ENCODE data around the gene ASB13.

DNA sequence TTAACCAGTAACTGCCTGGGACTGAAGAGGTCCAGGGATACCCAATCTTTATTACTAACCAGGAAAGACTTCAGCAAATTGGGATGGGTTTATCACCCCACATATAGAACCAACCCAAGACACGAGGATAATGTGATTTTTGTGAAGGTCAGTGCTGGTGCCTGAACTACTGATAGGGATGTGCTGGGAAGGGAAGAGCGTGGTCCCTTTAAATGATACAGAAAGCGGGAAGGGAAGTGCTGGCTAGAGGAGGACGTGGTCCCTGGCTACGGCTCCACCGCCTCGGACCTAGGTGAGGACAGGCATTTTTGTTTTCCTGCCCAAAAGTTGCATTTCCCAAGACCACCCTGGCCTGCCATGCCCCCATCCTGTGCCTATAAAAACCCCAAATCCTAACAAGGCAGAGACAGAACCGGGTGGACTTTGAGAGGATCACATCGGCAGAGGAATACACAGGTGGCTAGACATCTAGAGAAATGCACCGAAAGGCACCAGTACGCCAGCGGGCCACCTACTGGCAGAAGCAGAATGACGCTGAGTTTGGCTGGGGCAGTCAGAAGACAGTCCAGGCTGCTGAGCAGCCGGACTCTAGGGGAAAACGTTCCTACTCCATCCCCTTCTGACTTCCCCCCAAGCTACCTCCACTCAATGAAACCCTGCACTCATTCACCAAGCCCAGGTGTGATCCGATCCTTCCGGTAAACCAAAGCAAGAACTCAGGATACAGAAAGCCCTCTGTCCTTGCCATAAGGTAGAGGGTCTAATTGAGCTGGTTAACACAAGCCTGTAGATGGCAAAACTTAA lies 2.7 kb downstream of the AKR1C4 start:
- PRO-cap: no peak

DNA sequence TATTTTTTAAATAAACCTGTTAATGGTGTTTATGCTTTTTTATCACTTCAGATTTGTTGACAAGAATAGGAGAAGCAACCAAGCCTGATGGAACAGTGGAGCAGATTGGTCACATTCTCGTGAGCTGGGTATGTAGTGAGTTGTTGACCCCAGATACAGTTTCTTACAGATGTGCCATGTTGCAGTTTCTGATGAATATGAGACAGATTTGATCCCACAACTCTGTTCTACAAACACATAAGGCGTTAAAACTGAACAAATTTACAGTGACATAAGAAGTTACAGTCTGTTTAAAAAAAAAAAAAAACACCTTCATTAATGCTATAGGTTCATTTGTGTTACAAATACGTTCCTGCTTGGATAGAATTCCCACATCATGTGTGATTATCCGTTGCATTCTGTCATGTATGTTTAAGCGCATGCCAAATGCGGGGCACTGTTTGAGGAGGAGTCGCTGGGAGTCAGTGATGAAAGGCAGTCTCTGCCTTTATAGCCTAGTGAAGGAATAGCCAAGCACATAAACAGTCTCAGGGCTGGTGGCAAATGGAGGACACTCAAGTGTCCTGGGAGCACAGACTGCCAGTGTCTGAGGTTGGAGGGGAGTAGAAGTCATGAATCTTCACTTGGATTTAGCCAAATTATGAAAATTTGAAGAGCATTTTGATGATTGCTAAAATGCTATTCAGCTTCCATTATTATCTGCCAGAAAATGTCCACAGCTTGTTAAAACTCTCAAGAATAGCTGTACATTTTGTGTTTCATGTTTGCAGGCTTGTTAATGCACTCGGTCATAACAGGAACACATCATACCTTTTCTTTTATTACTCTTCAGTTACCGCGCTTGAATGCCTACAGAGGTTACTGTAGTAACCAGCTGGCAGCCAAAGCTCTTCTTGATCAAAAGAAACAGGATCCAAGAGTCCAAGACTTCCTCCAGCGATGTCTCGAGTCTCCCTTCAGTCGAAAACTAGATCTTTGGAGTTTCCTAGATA lies 41.4 kb downstream of the NET1 start:
- PRO-cap: no peak

DNA sequence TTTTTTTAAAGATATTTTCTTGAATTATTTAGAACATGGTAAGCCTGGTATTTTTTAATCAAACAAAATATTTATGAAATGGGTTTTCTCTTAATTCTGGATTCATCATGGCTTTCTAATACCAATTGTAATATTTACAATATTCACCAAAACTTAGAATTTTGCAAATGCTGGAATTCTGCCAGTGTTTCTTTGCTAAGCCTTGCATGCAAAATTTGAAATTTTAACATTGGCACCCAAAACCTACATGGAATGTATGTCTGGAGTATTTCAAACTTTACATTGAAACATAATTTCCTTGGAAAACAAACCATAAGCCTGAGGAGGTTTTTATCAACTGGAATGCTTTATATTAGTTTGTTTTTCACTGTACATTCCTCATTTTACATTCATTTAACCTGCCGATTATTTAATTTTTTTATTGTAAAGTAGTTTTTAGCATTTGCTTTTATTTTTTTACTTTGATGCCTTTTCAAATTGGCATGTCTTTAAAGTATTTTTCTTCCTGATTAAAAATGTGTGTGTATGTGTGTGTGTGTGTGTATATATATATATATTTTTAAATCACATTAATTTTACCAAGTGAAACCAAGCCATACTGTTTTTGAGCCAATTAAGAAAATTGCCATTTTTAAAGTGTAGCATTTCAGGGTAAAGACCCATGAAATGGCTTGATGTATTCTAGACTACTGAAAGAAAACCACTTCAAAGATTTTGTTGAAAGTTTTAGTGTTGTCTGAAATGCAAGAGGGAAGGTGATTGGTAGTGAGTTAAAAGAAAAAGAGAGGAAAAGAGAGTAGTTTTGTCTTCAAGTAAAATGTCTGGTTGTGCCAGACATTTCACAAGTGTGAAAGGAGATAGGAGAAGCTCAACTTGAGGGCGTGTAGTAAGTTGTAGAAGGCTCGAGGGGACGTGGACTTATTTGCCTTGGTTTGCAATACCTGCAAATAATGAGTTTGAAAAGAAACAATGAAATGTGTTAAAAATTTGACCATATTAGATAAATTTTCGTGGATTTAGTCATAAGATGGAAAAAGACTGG lies 41.9 kb downstream of the CALML5 start:
- PRO-cap: no peak

DNA sequence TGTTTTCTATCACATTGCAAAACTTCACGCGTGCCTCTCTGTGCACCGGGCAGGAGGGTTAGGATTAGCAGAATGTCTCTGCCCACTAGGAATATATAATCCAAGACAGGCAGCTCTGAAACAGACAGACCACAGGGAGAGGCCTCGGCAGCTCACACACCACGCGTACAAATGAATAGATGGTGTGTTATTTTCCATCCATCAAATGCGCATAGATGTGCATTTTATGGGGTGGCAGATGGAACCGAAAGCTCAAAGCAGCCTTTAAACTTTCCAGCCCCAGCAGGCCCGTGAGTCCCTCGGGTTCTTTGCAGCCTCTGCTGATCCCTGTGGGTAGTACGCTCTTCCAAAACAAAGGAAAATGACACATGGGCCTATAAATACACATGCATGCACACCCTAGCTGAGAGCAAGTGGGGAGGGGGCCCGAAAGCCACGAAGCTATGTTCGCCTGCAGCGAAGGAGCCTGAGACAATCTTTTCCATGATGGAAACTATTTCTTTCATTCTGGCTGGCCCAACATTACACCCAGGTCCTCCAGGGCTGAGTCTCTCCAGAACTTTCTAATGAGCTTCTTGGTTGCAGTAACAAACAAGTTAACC lies 32.3 kb downstream of the CALML5 start:
- PRO-cap: no peak

GRCh38 chr10:5479347-5479943 lies 19.9 kb downstream of the CALML5 start:
- PRO-cap: no peak

DNA sequence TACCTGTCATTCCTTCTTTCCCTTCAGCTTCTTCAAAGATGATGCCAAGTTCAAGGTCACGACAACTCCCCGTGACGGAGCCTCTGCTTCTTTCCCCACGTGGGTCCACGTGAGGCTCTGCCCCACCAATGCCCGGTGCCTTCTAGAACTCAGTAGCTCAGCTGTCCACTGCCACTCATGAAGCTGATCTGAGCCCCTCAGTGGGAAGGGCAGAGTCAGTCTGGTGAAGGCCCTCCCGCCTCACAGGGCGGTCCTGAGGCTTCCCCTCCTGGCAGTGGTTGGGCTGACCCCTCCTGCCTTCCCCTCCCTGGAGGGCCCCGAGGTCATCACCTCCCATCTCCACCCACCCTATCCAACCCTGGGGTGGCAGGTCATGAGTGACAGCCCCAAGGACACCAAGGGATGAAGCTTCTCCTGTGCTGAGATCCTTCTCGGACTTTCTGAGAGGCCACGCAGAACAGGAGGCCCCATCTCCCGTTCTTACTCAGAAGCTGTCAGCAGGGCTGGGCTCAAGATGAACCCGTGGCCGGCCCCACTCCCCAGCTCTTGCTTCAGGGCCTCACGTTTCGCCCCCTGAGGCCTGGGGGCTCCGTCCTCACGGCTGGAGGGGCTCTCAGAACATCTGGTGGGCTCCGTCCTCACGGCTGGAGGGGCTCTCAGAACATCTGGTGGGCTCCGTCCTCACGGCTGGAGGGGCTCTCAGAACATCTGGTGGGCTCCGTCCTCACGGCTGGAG lies 18.8 kb downstream of the CALML5 start:
- PRO-cap: no peak

DNA sequence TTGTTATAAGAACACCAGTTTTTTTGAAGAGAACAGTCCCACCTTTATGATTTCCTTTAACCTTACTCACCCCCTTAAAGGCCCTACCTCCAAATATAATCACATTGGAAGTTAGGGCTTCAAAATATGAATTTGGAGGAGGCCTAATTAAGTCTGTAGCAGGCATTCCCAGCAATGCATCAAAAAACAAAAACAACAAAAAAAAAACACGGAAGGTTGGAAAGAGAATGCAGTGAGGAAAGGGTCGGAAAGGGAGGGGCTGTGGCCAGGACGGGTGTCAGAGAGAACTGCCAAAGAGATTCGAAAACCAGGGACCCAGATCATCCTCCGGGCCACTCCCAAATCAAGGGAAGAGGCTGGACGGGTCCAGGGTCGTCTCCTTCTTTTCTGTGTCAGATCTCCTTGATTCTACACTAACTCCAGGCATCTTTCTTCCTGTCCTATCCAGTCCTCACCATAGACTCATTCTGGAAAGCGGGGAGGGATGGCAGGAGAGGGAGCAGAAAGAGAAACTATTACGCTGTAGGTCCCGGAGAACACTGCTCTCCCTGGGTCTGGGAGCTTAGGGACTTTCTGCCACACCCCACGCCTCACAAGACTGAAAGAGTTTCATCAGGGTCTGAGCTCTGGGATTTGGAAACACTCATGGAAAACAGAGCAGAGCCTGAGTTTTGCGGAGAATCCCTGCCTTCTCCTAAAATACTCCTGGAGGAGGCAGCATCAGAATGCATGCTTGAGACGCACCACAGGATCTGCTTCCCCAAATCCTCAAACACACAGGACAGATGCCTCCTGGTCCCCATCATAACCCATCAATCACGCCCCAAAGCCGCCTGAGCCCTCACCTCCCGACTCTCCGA lies 38.2 kb downstream of the ASB13 start:
- PRO-cap: no peak

DNA sequence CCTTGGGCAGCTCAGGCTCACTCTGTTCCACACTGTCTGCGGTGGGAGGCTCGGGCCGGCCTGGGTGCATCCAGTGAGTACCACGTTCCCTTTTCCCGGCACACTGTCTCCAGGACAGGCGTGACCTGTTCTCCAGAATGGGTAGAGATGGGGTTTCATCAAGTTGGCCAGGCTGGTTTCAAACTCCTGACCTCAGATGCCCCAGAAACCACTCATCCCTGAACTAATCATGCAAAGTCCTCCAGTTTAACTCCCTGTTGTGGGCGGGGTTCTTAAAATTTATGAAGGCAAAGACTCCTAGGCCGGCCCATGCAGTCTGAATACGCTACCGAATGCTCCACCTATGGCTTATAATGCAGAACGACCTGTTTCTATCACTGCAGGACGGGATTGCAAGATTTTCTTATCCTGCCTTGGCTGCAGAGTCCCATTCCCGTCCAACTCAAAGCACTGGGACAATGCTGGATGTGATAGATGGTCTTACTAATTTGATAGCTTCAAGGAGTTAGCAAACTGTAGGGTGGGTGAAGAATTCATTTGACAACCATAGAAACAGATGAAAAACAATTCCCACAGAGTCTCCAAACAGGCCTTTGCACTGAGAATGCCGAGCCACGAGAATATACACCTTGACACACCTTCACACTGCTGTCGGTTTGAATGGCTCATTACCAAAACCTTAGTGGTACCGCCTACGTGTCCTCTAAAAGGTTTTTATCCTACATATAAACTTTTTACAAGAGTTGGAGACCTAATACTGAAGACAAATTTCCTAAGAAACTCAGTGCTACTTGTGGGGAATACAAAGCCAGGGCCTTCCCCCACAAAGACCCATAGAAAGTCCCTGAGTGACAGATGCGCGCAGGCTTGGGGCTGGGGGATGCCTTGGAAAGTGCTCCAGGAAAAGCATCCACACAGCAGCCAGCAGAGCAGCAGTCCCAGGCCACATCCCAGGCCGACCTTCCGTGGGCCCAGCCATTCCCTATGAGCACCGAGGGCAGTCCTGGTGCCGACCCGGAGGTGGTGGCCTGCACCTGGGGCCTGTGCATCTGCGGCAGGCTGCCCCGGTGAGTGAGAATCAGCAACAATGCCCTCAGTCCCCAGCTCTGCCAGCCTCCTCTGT lies 26.8 kb downstream of the ASB13 start:
- PRO-cap: no peak

- PRO-cap: unidirectional peak, plus-strand start at chr10:5666022; unidirectional peak, plus-strand start at chr10:5666211; bidirectional peak, plus-strand start at chr10:5666458, minus-strand start at chr10:5666485; bidirectional peak, plus-strand start at chr10:5666679, minus-strand start at chr10:5666582
Measured at GRCh38 chr10:5665862-5666878, at the start of gene ASB13. Gene ASB13, minus strand, starts transcription at chr10:5666595.

DNA sequence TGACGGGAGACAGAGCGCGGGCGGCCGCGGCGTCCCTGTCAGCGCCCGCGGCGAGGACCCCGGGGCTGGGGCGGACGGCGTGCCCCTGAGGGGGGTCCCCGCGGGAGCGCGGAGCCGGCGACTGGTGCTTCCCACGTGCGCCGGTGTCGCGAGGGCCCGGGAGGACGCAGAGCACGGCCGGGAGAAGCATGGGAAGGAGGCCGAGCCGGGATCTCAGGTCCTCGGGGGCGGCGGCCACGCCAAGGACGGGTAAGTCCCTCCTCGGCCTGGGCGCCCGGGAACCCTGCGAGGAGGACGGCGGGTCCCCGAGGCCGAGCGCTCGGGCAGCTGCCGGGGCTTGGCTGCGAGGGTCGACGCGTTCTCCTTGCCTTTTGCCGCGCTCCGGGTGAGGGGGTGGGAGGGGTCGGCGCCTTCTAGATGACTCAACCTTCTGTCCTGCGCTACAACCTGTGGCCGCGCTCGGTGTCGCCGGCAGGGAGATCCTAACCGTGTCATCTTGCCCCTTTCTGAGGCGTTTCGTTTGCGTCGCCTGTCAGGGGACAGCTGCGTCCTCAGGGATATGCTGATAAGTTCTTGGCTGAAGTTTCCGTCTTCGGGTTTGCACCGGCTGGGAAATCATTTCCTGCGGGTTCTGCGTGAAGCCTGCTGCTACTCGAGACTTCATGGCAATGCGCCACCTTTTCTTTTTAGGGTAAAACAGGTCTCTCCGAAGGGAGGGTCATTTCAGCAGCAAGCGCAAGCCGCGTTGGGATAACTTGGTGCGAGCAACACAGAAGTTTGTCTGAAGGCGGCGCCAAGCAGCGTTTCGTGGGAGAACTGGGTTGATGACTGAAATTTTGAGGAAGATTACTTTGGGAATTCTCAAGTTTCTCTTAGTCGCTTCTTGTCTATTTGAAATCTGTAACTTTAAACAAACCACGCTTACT lies 552 bp downstream of the TASOR2 start:
- PRO-cap: bidirectional peak, plus-strand start at position 509 of the sequence, minus-strand start at position 363 of the sequence

DNA sequence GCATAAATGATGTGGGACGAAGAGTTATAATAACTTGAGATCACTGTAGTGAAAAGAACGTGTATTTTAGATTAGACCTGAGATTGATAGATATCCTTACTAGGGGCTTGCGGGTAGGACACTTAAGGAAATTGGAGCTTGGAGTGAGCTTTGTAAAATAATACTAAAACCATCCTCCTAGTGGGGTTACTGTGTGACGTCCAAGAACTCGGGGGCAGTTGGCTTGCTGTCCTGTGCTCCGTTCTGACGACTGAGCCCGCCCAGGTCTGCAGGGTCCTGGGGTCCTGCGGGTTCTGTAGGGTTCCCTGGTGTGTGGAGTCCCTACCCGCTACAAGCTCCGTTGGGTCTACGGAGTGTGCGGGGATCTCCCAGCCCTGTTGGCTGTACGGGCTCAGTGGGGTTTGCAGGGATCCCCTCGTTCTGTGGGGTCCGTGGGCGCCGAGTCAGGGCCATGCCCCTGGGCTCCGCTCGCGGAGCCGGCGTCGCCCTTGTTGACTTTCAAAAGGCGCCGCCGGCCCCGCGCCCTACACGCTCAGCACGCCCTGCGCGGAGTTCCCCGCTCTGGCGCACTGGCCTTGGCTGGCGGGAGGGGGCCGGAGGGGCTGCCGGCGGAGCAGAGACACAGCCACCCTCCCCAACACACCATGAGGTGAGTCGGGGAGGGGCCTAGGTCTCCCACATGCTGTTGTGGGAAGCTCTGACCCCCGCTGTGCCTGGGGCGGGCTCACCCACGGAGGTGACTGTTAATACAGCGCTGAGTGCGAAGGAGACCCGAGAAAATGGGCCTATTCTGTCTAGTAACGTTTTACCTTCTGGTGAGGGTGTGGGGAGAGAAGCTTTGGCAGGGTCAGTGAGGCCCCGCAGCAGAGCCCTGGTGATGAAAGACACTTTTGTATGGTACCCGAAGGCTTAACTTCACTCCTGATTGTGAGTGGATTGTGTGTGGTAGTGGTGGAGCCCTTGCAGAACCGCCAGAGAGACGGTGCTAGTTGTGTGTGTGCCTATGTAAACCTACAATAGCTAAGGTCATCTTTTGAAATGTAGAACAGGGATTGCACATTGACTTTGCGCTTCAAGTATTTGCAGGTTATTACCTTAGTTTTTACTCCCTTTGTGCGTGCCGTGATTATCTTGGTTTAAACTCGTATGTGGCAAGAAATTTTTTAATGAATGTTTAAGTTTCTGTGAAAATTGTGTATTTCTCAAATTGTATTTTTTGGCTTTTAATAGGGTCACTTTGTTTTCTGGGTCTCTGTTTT lies 8.1 kb downstream of the TASOR2 start:
- PRO-cap: bidirectional peak, plus-strand start at position 726 of the sequence, minus-strand start at position 564 of the sequence

- PRO-cap: no peak
Measured at GRCh38 chr10:5756914-5757789, 56.1 kb downstream of the GDI2 start.

DNA sequence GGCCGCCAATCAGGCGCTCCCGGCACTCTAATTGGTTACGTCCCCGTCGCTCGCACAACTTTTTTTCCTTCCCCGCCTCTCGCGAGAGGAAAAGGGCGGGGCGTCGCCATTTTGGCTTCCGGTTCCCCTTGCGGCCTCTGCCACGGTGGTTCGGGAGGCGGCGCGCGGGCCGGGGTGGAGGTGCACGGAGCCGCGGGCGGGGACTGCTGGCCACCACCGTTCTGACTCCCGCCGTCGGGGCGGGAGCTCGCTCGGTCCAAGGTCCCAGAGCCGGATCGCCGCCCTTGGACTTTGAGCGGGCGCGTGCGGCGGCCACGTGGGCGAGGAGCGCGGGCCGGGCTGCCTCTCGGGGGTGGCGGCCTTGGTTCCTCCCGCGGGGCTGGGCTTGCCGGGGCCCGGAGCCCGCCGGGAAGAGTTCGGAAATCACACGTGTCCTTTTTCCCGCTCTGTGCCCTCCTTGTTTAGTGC lies 321 bp upstream of the GDI2 start:
- PRO-cap: bidirectional peak, plus-strand start at position 116 of the sequence, minus-strand start outside the sequence; unidirectional peak, plus-strand start at position 388 of the sequence; unidirectional peak, plus-strand start at position 425 of the sequence

DNA sequence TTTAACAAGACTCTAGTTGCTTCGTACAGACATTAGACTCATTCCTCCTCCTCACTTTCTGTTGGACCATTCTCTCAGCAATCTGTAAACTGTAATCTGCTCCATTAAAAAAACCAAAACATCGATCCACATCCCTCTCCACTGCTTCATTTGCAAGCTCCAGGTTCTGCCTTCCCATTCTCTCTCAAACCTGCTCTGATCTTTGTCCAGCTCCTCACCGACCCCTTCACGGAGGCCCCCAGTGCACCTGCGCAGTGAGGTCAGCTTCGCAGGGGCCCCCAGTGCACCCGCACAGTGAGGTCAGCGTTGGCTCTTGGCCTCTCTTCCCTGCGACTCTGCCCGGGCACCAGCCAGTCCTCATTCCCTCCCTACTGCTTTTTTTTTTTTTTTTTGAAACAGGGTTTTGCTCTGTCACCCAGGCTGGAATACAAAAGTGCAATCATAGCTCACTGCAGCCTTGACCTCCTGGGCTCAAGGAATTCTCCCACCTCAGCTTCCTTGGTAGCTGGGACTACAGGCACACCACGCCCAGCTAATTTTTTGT lies 19.6 kb downstream of the ANKRD16 start:
- PRO-cap: no peak

- PRO-cap: no peak
Measured at GRCh38 chr10:5961307-5961936, 15.9 kb downstream of the IL15RA start.

DNA sequence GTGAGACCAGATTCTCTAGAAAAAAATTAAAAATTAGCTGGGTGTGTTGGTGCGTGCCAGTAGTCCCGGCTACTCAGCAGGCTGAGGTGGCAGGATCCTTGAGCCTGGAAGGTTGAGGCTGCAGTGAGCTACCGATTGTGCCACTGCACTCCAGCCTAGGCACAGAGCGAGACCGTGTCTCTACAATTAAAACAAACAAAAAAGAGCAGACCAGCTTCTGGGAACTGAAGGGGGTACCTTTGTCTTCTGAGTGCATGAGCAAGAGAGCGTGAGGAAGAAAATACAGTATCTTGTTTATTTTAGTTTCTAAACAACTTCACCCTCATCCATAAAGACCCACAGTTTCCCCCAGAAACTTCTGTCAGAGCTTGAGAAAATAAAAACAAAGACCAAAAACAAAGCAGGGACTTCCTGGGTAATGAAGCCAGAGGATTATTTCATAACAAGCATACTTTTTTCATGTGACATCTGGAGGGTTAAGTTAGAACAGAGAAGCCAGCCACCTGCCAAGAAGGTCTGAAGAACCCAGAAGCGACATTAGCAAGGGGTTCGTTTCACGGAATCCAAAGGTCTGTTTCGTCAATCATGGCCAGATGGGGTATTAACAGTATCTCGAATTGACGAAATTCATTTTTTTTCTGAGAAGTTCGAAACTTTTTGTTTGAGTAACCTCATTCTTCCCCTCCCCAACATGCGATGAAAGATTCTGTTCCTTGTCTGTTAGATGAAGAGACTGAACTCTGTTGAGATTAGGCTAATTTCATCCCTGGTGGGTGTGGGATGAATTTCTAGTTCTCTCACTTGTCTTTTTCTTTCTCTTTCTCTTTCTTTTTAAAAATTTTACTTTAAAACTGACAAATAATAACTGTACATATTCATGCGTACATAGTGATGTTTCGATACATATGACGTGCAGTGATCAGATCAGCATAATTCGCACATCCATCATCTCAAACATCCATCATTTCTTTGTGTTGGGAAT lies 10.3 kb upstream of the IL2RA start:
- PRO-cap: no peak

GRCh38 chr10:6105829-6106488 lies 17.1 kb downstream of the RBM17 start:
- PRO-cap: no peak

- PRO-cap: no peak
Measured at GRCh38 chr10:6174032-6174912, 28.5 kb upstream of the PFKFB3 start.

- PRO-cap: no peak
Measured at GRCh38 chr10:6219875-6220174, 17.1 kb downstream of the PFKFB3 start.

DNA sequence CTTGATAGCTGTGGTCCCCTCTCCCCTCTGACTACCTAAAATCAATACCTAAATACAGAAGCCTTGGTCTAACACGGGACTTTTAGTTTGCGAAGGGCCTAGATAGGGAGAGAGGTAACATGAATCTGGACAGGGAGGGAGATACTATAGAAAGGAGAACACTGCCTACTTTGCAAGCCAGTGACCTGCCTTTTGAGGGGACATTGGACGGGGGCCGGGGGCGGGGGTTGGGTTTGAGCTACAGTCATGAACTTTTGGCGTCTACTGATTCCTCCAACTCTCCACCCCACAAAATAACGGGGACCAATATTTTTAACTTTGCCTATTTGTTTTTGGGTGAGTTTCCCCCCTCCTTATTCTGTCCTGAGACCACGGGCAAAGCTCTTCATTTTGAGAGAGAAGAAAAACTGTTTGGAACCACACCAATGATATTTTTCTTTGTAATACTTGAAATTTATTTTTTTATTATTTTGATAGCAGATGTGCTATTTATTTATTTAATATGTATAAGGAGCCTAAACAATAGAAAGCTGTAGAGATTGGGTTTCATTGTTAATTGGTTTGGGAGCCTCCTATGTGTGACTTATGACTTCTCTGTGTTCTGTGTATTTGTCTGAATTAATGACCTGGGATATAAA lies 32.2 kb downstream of the PFKFB3 start:
- PRO-cap: no peak

Measured in LUHMES (cell line).